ENCODE measurements around a stretch of chr10.

GRCh38 chr10:6757155-6757617, 177.1 kb upstream of the PRKCQ start:
- PRO-cap, result no peak
- RAMPAGE, long total RNA, 5 experiments, result no peak in any of the 5 experiments
- RRBS, result no CpG with 5 or more reads among the region's 7 CpGs

DNA sequence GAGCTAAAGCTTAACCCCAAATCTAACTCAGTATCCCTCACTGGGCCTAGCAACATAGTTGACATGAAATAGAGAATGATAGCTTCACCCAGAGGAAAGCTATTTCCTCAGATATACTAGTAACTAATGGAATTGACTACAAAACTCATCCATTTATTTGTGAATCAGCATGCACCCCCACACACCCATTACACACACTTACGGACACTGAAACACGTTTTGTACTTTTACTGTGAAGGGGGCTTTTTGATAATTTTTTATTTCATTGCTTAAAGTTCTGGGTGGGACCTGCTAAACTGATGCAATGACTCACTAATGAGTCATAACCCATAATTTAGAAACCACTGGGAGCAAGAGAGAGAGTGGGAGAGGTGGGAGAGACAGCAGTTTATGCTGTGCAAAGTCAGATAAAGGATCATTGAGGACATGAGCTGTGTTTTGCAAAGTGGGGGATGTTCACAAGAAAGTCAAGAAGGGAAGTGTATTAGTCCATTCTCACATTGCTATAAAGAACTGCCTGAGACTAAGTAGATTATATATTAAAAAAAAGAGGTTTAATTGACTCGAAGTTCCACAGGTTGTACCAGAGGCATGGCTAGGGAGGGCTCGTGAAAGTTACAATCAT, 382.7 kb downstream of the SFMBT2 start:
- PRO-cap, result no peak
- RAMPAGE, long total RNA, 5 experiments, result no peak in any of the 5 experiments
- RRBS, result no CpG with 5 or more reads among the region's 4 CpGs

GRCh38 chr10:7233178-7233582, 177.7 kb downstream of the SFMBT2 start:
- PRO-cap, result no peak
- RAMPAGE, long total RNA, 5 experiments, result no peak in any of the 5 experiments
- RRBS, result no CpG with 5 or more reads among the region's 4 CpGs

DNA sequence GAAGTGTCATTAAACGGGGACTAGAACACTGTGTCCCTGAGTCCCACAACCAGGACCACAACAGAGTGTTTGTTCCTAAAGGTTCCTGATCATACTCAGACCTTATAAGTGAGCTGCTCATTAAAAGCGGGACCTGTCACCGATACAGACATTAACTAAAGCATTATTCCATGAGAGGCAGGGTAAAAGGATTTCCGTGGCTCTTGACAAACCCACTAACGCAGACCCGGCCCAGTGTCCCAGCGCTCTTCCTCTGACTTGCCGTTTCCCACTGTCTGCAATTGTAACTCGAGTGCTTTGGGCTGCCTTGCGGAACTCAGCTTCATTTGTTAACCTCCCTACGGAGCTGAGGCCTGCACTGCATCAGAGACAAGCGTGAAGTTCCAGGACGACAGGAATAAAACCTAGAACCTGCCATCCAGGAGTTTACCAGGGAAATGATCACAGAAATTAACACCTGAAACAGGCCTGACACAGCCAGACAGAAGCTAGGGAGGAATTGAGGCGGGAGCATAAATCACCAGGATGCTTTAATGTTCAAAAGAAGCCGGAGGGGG, 76.3 kb downstream of the SFMBT2 start:
- PRO-cap, result no peak
- RAMPAGE, long total RNA, 5 experiments, result no peak in any of the 5 experiments
- RRBS, result no CpG with 5 or more reads among the region's 15 CpGs

DNA sequence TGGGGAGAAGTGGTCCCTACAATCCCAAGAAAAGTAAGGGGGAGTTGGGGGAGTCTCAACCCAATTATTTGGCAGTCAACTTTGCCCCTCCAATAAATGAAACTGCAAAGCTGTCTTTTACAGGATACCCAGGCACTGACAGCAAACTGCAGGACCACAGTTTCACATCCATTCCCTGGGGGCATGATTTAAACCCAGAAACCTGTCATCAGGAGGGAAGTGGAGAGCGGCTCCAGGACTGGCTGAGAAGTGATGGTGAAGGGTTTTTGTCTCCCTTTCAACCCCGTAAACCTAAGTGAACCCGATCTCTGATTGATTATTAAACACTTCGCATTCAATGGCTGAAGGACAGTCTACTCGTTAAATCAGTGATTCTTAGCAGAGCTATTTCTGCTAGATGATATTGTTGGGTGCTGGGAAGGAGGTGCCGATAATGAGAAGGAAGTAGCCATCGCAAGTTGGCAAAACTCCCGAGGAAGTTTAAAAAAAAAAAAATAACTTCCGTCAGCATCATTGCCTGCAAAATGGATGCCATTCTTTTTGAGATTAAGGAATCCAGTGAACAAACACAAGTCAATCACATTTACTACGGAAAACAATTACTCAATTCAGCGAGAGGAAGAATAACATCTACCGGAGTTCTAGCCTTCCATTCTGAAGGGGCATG, 74.2 kb upstream of the SFMBT2 start:
- PRO-cap, result no peak
- RAMPAGE, long total RNA, 5 experiments, result no peak in any of the 5 experiments
- RRBS, result no CpG with 5 or more reads among the region's 12 CpGs

GRCh38 chr10:7788276-7789298, 610 bp downstream of the ATP5F1C start:
- PRO-cap, result unidirectional peak, minus-strand start at chr10:7788577
- RAMPAGE, long total RNA, 5 experiments, result no peak in any of the 5 experiments
- RRBS, result 2% methylated on average over 6 of the region's 50 CpGs

DNA sequence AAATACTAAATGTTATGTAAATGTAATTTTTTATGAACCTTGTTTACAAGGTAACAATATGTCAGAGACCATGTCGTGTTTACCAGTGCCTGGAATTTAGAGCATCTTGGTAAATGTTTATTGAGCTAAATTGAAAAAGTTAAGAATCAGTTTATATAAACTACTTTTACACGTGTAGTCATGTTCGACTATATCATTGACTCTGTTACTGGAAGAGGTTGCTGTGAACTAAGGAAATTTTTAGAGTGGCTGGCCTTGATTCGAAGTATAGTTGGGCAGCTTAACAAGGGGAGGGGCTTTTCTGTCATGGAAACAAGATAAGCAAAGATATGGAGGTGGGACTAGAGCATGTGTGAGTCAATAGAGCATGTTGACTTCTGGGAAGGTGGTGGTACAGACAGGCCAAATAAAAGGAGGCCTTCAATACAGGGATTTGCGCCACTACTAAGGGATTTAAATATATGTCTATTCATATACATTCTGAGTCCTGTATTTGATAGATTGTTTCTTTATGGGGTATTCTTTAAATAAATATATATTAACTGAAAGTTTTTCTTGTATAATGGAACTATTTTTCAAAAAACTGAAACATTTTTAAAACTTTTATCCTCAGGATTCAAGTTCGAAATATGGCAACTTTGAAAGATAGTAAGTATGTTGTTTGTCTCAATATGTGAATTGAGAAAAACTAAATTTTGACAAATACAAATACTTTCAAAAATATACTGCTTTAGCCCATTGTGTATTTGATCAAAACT, 7.7 kb downstream of the ATP5F1C start:
- PRO-cap, result unidirectional peak, plus-strand start at position 373 of the sequence
- RAMPAGE, long total RNA, 5 experiments, result no peak in any of the 5 experiments
- RRBS, result no CpG with 5 or more reads among the region's 6 CpGs

DNA sequence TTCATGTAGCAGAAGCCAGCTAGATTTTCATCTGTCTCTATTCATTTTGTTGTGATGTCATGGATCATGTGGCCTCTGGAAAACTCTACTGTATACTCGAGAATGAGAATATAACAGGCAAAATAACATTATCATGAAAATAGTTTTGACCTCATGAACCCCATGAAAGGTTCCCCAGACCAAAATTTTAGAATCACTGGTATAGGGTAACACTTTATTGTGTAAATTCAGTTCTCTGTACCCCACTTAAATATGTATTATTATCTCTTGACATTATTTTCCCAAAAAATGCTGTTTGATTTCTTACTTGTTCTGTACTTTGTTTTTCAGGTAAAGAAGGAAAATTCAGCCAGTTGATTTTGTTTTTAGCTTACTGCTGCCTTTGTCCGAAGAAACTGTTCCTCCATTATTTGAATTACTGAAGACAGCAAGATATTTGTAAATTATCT, 11.0 kb upstream of the TAF3 start:
- PRO-cap, result no peak
- RAMPAGE, long total RNA, 5 experiments, result no peak in any of the 5 experiments
- RRBS, result no CpG with 5 or more reads among the region's 2 CpGs

DNA sequence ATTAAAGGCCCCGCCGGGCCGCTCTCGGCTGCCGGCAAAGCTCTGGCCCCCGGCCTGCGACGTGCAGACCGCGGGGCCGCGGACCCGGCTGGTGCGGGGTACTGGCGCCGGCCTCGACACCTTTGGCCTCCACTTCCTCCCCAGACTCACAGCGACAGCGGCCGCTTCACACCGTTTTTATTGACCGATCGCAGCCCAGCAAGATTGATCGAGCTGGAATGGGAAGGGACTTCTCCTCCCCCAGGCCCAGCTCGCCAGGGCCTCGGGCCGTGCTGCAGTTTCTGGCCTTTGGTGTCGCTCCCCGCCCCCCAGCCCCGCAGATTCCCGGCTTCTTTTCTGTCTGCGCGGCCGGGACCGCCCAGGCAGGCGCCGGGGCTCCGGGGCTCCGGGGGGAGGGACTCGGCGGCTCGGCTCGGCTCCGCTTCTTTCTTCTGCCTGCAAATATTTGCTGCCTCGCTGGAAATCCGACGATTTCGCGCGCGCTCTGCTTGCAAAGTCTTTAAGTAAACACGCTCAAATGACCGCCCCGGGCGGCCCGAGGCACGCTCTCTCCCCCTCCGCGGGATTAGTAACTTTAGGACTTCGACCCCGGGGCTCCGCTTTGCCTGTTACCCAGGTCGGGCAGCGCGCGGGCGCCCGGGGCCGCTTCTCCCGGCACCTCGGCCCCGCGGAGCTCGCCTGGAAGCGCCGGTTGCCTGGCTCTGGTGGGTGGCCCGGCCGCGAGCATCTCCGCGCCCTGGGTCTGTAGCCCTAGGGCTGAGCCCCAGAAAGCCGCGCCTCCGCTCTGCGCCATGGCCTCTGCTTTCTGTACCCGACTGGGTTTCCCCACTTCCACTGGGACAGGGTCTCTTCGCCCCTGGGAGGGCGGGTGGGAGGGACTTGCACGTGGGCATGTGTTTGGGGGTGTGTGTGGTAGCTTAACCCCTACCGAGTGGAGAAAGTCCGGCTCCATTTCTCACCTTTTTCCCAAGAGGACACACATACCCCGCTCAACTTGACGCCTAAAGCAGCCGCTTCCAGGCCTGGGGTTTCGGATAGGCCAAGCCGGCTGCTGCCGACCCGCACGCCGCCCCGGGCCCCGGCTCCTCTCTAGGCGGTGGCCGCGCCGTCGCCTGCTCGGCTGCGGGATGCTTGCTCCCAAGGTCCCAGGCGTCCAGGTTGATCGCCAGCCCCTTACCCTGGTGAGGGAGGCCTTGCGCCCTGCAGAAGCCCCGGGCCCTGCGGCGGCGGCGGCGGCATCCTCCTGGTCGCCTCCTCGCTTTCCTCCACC, 3.8 kb upstream of the GATA3 start:
- PRO-cap, result no peak
- RAMPAGE, long total RNA, 5 experiments, result no peak in any of the 5 experiments
- RRBS, result 6% methylated on average over 44 of the region's 120 CpGs

DNA sequence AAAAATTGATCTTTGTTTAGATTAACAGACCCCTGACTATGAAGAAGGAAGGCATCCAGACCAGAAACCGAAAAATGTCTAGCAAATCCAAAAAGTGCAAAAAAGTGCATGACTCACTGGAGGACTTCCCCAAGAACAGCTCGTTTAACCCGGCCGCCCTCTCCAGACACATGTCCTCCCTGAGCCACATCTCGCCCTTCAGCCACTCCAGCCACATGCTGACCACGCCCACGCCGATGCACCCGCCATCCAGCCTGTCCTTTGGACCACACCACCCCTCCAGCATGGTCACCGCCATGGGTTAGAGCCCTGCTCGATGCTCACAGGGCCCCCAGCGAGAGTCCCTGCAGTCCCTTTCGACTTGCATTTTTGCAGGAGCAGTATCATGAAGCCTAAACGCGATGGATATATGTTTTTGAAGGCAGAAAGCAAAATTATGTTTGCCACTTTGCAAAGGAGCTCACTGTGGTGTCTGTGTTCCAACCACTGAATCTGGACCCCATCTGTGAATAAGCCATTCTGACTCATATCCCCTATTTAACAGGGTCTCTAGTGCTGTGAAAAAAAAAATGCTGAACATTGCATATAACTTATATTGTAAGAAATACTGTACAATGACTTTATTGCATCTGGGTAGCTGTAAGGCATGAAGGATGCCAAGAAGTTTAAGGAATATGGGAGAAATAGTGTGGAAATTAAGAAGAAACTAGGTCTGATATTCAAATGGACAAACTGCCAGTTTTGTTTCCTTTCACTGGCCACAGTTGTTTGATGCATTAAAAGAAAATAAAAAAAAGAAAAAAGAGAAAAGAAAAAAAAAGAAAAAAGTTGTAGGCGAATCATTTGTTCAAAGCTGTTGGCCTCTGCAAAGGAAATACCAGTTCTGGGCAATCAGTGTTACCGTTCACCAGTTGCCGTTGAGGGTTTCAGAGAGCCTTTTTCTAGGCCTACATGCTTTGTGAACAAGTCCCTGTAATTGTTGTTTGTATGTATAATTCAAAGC, 19.5 kb downstream of the GATA3 start:
- PRO-cap, result no peak
- RAMPAGE, long total RNA, 5 experiments, result no peak in any of the 5 experiments
- RRBS, result no CpG with 5 or more reads among the region's 18 CpGs

DNA sequence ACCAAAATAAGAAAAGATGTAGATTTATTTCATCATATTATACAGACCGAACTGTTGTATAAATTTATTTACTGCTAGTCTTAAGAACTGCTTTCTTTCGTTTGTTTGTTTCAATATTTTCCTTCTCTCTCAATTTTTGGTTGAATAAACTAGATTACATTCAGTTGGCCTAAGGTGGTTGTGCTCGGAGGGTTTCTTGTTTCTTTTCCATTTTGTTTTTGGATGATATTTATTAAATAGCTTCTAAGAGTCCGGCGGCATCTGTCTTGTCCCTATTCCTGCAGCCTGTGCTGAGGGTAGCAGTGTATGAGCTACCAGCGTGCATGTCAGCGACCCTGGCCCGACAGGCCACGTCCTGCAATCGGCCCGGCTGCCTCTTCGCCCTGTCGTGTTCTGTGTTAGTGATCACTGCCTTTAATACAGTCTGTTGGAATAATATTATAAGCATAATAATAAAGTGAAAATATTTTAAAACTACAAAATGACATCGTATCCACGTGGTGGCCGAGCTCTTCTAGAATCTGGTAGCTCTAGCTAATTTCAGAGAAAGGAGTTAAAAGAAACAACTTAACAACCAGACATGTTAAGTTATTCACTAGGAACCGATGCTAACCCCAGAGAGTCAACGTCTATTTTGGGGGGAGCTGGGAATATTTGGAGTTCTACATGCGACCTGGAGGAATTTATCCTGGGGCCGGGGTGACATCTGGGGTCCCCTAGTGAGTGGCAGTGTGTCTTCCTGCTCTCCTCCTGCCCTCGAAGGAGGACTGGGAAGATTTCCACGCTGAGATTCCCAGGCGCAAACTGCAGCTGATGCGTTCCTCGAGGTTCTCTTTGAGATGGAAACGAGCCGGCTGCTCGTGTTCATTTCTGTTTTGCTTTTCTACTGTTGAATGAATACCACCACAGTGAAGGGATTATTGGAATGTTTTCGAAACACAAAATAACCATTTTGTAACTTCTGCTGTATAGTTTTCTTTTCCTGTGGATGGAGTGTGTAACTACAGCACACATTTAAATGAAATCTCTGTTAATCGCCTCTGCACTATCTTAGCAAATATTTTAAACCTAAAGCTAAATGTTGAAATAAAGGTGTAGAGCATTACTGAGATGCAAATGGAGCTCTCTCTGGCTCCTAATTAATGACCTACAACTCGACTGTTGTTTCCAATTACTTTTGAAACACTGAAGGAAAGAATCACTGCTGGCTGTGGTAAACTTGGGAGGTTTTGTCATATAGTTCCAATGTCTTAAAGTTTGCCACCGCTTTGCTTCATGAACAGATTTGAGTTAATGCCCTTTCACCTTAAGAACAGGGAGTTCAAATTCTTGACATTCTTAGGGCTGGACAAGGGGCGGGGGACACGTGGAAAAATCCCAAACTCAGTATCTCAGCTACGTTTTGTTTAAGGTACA, 20.7 kb downstream of the GATA3 start:
- PRO-cap, result no peak
- RAMPAGE, long total RNA, 5 experiments, result no peak in any of the 5 experiments
- RRBS, result 90% methylated on average over 6 of the region's 35 CpGs

DNA sequence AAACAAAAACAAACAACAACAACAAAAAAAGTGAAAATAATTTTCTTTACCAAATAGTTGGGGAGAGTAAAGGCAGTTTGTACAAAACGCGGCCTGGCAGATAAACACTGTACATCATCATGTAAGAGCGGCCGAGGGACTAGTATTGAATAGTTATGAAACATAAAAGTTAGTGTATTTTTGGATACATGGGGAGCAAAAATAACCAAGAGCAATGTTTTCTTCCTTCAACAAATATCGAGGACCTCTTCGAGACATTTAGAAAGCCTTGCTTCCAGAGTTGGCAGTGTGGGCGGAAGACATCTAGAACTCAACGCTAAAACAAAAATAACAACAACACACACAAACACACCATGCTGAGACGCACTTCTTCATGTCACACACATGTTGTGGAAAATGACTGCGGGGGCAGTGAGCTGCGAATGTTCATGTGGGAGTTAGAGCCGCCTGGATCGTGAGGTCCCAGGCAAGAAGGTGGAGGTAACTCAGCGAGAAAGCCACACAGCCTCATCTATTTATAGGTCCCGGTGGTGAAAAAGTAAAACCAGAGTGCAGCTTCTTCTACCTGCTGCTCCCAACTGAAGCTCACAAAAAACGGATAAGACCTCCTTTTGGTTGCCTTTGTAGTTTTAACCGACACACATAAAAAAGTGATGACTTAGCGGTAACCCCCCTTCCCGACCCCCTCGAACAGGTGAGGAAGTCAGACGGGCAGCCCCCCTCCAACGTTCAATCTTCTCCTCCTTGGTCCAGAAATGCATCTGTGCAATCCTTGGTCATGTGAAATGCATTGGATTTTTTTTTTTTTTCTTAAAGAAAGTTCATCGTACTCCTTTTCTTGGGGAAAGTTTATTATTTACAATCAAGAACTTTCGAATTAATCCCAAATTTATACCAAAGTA, 276.8 kb downstream of the GATA3 start:
- PRO-cap, result no peak
- RAMPAGE, long total RNA, 5 experiments, result no peak in any of the 5 experiments
- RRBS, result no CpG with 5 or more reads among the region's 24 CpGs

DNA sequence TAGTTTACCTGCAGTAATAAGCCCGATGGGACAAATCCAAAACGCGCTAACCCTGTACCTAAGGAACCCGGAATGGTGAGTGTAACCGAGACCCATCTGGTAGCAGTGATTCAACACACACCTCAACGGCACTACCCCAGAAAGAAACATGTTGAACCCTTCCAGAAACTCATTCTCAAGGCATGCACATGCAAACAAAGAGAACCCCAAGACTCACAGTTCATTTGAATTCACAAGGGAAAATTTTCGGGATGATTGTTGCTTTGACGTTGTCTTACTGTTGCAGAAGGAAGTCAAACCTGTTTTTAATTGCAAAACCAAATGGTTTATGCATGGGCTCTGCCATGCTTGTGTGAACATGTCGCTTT, 539.6 kb downstream of the GATA3 start:
- PRO-cap, result no peak
- RAMPAGE, long total RNA, 5 experiments, result no peak in any of the 5 experiments
- RRBS, result no CpG with 5 or more reads among the region's 9 CpGs

DNA sequence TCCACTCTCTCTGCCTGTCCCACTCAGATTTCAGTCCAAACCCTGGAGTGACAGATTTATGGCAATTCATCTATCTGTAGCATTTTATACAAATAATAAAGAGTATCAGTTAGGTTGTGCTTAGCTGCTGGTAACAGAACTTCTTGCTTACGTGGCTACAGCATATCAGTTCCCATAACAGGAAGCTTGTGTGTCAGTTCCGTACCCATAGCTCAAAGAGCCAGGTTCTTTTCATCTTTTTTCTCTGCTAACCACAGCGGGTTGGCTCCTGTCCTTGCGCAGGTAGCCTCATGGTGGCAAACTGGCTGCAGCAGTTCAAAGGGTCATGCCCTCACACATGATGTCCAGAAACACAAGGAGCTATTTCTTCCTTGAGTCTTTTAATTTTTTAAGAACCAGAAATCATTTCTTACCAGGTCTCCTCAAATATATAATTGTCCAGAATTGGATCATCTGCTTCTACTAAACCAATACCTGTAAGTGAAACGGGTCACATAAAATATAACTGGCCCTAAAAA, 1041.8 kb downstream of the GATA3 start:
- PRO-cap, result no peak
- RAMPAGE, long total RNA, 5 experiments, result no peak in any of the 5 experiments
- RRBS, result no CpG with 5 or more reads among the region's 5 CpGs

DNA sequence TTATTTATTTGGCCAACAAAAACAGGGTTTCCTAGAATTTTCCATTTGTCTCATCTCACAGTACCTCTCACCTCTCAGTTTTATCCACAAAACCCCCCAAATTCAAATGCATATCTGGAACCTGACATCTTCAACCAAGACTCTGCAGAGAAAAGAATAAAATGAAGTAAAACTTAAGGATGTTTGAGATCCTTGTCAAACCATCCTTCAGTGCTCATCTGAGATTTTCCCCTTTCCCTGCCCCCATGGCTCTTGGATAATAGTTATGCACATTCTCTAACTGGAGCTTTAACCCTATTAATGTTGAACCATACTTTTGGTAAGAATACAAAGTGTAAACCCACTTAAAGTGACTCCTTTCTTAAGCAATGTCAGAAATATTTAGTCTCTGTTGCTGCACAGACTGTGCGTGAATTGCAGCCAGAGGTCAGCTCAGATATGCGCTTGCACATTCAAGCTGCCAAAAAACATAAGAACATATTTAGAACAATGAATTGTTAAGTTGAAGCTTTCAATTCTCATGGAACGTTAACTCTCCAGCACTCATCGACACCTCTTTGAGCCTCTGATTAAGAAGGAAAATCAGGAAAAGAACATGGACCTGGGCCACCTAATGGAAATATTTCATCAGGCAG, 193.2 kb upstream of the CELF2 start:
- PRO-cap, result no peak
- RAMPAGE, long total RNA, 5 experiments, result no peak in any of the 5 experiments
- RRBS, result no CpG with 5 or more reads among the region's 4 CpGs

GRCh38 chr10:11012282-11013415, 5.0 kb upstream of the CELF2 start:
- PRO-cap, result no peak
- RAMPAGE, long total RNA, 5 experiments, result no peak in any of the 5 experiments
- RRBS, result no CpG with 5 or more reads among the region's 15 CpGs

DNA sequence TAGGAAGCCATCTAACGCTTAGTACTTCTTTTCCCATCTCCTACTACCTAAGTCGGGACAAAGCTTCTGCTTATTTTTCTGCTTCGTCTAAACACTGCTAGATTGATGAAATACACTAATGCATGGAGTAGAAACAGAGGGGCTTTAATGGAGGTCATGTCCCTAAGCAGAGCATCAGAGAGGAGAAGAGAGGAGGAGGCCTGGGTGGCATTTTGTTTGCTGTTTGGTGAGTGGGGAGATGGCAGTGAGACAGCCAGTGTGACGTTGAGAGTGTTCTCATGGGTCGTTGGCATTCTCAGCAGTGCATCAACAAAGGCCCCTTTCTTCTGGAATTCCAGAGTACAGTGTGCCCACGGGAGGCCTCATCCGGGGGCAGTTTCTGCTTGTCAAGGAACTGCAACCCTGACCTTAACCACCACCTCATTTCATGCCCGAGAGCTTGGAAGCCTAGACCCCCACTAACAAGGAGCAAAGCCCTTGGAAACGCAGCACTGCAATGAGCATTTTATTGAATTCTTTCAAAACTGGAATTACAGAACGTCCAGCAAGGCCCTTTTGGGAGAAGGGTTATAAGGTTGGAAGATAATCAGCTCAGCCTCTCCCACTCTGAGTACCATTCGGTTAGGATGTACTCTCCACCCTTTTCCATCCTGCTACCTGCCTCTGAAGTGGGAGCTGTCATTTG, 92.9 kb downstream of the CELF2 start:
- PRO-cap, result no peak
- RAMPAGE, long total RNA, 5 experiments, result no peak in any of the 5 experiments
- RRBS, result no CpG with 5 or more reads among the region's 11 CpGs

DNA sequence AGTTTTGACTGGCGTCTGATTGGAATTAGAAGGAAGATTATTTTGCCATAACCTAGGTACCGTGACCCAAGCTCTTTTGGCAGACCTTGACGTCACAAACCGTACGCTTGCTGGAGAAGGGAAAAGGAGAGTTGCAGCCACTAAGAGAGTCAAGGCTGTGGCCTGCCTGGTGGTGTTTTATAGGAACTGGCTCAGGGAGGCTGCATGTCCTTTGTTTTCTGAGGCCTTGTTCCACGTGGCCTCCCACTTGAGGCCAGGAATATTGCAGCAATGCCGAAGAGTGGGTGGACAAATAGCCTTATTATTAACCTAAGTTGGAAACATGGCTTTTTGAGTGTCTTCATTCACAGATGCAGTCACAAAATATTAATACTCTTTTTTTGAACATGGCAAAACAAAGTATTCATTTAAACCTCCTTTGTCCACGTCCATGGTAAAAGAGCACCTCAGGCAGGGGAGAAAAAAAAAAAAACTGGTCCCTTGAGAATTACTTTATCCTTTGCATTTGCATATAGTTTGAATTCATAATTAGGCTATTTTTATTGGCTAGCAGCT, 178.0 kb downstream of the CELF2 start:
- PRO-cap, result no peak
- RAMPAGE, long total RNA, 5 experiments, result no peak in any of the 5 experiments
- RRBS, result no CpG with 5 or more reads among the region's 8 CpGs

DNA sequence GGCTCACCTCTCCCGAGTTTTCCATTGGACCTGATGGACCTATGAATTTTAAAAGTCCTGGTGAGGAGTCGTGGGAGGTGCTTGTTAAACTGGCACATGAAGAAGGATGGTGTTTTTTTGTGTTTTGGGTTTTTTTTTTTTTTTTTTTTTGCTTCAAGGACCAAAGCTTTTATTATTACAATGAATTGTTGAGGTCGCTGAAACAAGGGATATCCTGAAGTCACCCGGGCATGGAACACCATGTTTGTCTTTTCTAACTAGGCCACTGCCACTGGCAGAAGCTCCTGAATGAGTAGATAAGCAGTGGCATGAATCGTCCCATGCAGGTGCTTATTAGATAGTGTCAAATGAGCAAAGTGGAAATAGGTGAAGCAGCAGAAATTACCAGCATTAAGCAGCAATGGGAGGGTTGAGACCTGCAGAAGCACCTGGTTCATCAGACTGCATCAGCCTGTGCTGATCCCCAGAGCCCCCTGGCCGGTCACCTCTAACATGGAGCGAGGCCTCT, 195.0 kb downstream of the CELF2 start:
- PRO-cap, result no peak
- RAMPAGE, long total RNA, 5 experiments, result no peak in any of the 5 experiments
- RRBS, result no CpG with 5 or more reads among the region's 7 CpGs

DNA sequence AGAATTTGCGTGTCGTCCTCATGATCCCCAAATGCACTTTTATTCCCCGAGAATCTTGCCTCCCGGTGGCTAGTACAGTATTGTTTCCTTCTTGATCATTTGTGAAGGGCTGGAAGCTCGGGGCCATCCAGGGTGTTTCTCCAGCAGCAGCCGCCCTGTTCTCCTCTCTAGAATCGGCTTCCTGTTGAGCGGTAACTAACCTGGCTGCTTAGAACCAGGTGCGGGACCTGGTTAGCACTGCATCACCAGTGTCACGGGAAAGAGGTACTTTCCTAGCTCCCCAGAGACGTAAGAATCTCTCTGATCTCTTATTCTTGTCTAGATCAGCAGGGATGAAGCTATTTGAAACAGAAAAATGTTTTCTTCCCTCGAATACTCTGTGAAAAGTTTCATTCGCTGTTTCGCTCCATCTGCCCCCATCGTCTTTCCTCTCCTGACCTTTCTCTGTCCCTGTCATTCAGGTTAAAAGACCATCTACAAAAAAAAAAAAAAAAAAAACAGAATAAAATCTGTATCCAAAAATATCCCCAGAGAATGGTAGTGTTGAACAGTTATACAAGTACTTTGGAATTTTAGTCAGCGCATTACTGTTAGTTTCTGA, 239.3 kb downstream of the CELF2 start:
- PRO-cap, result no peak
- RAMPAGE, long total RNA, 5 experiments, result no peak in any of the 5 experiments
- RRBS, result 92% methylated on average over 2 of the region's 16 CpGs